BJ (cell line): ENCODE measurements around the genes NOS2 and NLK.

- CAGE, long polyA plus RNA: no peak
- RRBS: no CpG with 5 or more reads among the region's 8 CpGs
Observed at GRCh38 chr17:27573777-27574739, 56.9 kb upstream of the LGALS9 start.

DNA sequence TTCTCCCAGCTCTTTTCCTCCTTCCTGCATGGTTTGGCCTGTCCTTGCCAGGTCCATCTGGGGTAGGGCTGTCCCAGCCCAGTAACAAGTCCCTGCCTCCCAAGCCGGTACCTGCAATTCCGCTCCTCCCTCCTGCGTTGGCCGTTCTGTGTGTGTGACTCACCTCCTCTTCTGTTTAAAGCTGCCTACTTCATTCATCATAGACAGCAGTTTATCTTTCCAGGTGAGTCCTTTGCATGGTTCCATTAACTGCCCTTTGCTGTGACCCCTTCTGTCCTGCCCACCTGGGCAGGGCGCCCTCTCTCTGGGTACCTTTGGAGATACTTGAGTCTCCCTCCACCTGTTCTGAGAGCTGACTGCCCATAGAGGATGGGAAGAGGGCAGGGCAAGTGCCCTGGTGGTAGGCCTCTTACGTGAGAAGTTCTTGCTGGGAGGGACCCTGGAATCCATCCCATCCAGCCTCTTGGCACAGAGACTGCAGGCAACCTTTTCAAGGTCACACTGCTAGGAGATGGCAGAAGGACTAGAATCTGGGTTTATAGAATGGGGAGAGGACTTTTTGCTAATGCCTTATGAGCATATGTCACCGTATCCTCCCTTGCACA, 29.7 kb upstream of the LGALS9 start:
- CAGE, long polyA plus RNA: no peak
- RRBS: no CpG with 5 or more reads among the region's 7 CpGs

GRCh38 chr17:27631445-27631777, 423 bp downstream of the LGALS9 start:
- CAGE, long polyA plus RNA: no peak
- RRBS: no CpG with 5 or more reads among the region's 6 CpGs

DNA sequence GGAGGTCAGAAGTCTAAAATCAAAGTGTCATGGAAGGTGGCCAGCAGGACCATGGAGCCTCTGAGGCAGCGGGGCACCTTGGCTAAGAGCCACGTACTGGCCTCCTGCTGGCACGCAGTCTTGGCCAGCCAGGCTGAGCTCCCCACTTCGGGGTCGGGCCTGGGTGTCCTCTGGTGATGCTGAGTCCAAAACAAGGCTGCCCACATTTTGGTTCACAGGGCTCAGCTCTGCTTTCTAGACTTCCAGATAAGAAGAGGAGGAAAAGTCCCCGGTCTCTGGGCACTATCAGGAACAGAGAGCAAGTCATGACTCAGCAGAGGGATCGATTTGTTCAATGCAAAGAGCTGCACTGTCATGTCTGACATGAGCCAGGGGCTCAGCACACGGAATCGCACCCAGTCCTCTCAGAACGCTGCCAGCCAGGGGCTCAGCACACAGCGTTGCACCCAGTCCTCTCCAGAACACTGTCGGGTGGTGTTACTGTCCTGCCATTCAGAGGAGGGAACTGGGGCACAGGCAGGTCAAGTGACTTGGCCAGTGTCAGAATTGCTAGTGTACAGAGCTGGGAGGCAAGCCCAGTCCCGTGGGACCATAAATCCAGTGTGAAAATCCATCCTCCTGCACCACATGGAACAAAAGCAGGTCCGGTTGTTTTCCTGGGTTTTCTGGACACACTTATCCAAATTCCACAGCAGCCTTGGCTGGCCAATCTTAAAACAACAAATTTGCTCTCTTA, 2.5 kb downstream of the LGALS9 start:
- CAGE, long polyA plus RNA: no peak
- RRBS: no CpG with 5 or more reads among the region's 14 CpGs

DNA sequence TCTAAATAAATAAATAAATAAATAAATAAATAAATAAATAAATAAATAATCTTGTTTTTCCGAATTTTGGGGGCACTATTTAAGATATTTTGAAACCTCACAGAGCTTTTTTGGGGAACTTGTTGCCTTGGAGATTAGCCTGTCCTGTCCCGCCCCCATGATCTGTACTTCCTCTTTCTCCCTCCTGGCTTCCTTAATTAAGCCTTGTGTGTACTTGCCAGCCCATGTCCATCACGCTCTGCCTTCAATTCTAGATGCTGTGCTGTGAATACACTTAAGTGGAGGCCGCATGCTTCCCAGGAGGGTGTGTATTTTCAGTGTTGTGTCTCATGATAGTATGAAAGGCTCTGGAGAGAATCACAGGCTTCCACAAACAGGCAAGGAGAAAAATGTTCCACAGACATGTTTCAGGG, 4.5 kb downstream of the LGALS9 start:
- CAGE, long polyA plus RNA: no peak
- RRBS: no CpG with 5 or more reads among the region's 4 CpGs

DNA sequence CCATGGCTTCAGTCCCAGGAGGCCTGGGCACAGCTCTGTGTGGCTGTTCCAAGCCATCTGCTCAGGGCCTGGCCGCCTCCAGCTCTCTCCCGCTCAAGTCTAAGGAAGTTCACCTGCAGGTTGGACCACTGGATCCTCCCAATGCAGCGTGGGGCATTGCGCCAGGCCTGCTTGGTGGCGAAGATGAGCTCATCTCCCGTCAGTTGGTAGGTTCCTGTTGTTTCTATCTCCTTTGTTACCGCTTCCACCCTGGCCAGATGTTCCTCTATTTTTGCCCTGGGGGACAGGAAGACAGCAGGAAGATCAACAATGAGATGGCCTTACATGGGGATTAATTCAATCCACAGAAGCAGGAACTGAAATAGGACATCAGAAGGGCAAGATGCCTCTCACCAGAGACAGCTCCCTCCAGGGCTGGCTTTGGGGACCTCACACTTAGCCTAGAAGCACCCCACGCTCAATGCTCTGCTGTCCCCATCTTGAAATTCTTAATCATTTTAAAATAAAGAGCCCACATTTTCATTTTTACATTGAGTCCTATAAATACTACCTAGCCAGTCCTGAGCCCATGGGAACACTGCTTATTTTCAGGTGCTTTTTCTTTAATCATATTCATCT, 17.4 kb downstream of the NOS2 start:
- CAGE, long polyA plus RNA: no peak
- RRBS: no CpG with 5 or more reads among the region's 8 CpGs

- CAGE, long polyA plus RNA: no peak
- RRBS: no CpG with 5 or more reads among the region's 8 CpGs
Observed at GRCh38 chr17:27800318-27801008, at the start of gene NOS2. Gene NOS2 (minus strand): TSS chr17:27800529.

- CAGE, long polyA plus RNA: no peak
- RRBS: no CpG with 5 or more reads among the region's 6 CpGs
Observed at GRCh38 chr17:27810128-27810658, 9.9 kb upstream of the NOS2 start.

DNA sequence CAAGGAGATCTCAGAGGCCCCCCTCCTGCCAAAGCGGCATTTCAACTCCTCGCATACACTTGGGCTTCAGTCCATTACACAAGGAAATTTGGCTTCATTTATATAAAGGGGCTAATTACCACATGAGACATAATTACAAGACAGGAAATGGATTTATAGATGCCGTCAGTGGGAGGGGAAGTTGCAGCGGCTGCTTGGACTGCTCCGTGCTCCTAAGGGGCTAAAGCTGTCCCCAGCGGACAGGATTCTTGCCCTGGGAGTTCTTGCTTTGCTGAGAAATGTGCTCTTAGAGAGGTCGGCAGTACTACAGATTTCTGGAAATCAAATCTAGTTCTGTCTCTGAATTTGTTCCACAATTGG, 57.2 kb upstream of the NLK start:
- CAGE, long polyA plus RNA: no peak
- RRBS: no CpG with 5 or more reads among the region's 7 CpGs

DNA sequence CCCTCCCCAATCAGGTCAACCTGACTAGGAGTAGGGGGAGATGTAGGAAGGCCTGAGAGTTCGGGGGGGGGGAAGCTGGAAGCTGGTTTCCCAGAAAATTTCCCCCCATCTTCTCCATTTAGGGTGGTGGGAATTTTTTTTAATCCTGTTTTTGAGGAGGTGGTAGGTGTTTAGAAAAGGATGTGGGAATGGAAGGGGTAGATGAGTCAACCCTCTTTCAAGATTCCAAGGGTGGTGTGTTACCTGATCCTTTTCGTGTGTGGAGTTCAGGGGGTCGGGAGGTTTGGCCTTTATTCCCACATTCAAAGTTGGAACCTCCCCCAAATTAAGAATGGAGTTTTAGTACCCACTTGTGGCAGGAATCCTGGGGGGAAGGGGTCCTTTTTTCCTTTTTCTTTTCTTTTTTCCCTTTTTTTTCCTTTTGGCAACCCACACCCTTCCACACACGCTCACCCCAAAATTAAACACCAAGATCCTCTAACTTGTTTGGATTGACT, at the start of gene NLK:
TSS of gene NLK (plus strand) at position 419 of the 497 bp plus-strand sequence.
- CAGE, long polyA plus RNA: start-site peak on the plus strand centred at position 372 of the sequence, 10 bp wide, 142 and 101 reads in 2 replicates
- RRBS: no CpG with 5 or more reads among the region's 4 CpGs

GRCh38 chr17:28042756-28043560, 481 bp downstream of the NLK start:
- CAGE, long polyA plus RNA: no peak
- RRBS: no CpG with 5 or more reads among the region's 18 CpGs

DNA sequence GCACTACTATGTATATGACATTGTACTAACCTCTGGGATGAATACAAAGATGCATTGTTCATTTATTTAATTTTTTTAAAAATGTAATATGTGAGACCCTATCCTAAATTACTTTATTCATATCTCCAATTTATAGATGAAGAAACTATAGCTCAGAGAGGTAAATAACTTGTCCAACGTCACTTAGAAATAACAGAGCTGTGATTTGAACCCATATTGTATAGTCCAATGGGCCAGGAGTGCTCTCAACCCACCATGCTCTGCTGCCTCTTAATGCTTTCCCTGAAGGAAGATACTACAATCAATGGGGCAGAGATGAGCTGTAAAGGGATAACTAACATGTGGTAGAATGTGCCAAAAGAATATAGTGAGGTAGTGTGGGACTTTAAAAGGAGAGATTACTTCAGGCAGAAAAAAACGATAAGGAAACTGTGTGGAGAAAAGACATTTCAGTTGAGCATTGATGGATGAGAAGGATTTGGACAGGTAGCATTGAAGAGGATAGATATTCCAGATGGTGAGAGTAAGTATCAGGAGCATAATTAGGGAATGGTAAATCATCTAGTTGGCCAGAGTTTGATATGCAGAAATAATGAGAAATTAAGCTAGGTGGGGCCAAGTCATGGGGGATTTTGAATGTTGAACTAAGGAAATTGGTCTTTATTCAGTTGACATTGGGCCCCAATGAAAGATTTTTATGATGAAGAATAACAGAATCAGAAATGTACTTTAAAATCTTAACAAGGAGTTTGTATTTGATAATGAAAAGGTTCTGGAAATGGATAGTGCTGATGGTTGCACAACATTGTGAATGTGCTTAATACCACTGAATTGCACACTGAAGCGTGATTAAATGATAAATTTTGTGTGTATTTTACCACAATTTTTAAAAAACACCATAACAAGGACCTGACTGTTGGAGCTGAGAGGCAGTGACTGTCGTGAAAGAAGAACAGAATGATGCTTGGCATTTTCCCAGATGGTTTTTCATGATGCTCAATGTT, 97.4 kb downstream of the NLK start:
- CAGE, long polyA plus RNA: no peak
- RRBS: no CpG with 5 or more reads among the region's 4 CpGs

- CAGE, long polyA plus RNA: no peak
- RRBS: no CpG with 5 or more reads among the region's 7 CpGs
Observed at GRCh38 chr17:28242876-28243329, 76.1 kb upstream of the TMEM97 start.

GRCh38 chr17:28258570-28259030, 60.4 kb upstream of the TMEM97 start:
- CAGE, long polyA plus RNA: no peak
- RRBS: no CpG with 5 or more reads among the region's 7 CpGs

GRCh38 chr17:28324317-28324769, 5.3 kb downstream of the TMEM97 start:
- CAGE, long polyA plus RNA: no peak
- RRBS: no CpG with 5 or more reads among the region's 6 CpGs

GRCh38 chr17:28326089-28326854, 7.3 kb downstream of the TMEM97 start:
- CAGE, long polyA plus RNA: no peak
- RRBS: no CpG with 5 or more reads among the region's 12 CpGs

DNA sequence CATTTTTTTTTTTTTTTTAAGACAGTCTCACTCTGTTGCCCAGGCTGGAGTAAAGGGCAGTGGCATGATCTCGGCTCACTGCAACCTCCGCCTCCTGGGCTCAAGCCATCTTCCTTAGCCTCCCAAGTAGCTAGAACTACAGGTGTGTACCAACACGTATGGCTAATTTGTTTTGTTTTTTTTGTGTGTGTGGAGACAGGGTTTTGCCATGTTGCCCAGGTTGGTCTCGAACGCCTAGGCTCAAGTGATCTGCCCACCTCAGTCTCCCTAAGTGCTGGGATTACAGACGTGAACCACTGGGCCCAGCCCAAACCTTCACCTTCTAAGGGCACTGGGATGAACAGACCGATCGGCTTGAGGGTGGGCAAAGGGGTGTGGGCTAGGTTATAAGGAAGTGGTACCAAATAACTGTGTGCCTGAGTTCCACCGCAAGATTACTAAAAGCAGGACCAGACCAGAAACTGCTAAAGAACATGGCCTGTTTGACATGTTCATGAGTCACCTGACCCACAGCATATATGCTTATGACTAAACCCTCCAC, 8.0 kb downstream of the TMEM97 start:
- CAGE, long polyA plus RNA: no peak
- RRBS: no CpG with 5 or more reads among the region's 9 CpGs

DNA sequence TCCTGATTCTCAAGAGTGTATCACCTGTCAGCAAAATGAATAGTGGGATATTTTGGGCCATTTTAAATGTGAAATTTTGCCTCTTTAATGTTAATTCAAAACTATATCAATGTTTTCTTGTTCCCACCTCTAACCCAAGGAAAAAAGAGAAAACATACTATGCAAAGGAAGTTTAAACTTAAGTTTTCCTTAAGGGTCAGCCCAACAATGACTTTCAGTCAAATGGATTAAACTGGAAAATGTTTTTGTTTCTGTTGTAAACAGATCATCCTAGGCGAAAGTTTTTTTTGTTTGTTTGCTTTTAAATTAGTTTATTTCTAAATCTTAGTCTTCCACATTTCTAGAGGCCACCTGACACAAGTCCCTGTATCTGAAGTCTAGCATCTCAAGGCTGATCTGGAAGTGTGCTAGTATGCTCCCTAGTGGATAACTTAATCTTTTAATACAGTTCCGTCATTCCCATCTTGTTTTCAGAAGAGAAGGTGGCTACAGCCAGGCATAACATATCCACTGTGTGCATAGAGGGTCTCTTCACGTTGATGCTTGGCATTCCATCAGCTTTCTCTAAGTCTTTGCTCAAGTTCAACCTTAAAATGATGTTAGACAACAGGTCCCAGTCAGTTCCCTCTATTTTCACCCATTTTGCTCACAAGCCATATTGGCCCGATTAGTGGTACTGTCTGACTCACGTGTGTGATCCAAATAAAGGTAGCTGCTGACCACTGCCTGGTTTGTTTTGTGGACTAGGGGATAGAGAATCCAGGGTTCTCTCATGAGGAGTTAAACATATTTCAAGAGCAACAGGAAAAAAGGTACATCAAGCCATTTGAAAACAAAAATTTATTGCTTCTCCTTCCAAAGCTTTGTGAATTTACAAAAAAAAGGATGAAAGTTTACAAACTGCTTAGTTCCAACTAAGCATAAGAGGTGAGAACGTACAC, 7.5 kb downstream of the IFT20 start:
- CAGE, long polyA plus RNA: no peak
- RRBS: no CpG with 5 or more reads among the region's 6 CpGs

DNA sequence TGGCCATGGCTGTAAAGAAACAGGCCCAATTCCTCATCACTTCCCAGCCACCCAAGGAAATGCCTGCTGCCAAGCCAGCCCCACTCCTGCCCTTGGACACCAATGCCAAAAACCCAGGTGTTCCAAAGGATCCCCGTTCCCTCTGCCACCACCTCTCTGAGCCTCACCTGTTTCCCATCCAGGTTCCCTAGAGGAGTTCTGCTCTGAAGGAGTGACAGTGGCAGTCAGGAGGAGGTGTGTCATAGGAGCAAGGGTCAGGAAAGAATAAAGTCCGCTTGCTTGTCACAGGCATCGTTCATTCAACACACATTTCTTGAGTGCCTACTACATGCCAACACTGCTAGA, 3.3 kb downstream of the IFT20 start:
- CAGE, long polyA plus RNA: no peak
- RRBS: no CpG with 5 or more reads among the region's 3 CpGs

DNA sequence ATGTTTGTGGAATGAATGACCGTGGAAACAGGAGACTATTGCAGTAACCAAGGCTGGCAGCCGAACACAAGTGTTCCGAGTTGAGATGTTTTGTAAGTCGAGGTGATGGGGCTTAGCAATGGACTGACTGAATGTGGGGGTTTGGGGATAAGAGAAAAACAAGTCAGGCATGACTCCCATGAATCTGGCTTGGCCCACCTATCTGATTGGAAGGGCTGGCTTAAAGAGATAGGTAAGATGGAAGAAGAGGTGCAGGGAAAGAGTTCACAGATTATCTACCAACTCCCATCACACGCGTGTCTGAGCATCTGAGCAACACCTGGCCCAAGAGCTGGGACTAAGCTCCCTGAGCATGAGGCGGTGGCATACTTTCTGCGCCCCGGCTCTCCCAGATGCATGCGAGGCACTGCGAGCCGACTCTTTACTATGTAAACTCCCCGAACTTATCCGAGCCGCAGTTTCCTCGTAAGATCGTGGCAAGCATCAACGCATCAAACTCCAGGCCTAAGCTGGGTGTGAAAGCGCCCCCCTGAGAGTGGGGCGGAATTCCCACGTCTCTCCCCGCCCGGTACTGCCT, 496 bp downstream of the IFT20 start:
- CAGE, long polyA plus RNA: no peak
- RRBS: 4% methylated on average over 1 of the region's 23 CpGs